Measurements from ENCODE around the gene AQP9.

GRCh38 chr15:57318834-57319361, 57.4 kb upstream of the CGNL1 start:
- RRBS, result no CpG with 5 or more reads among the region's 18 CpGs

DNA sequence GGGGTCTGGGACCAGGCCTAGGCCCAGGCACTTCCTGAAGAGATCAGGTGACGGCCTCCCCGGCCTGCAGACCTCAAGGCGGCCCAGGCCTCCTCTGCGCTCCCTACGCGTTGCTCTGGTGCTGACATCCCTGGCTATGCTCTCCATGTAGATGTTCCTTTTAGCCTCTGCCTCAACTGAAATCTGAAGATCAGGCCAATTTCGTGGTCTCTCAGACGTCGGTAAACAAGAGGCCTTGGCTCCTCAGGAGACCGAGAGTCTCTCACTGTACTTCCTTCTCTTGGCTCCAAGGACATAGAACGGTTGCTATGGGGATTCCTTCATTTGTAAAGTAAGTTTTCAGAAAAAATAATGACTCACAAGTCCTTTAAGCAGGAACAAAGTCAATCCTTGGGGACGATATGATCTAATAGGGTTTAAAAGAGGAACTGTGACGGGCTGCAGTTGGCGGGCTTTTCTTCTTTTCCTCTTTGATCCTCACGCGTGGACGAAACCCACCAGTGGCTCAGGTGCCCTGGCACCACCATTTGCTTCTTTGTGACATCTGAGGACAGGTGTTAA, 55.6 kb upstream of the CGNL1 start:
- RRBS, result no CpG with 5 or more reads among the region's 17 CpGs

- RRBS, result no CpG with 5 or more reads among the region's 4 CpGs
Measured at GRCh38 chr15:57387564-57388213, 11.4 kb downstream of the CGNL1 start.

DNA sequence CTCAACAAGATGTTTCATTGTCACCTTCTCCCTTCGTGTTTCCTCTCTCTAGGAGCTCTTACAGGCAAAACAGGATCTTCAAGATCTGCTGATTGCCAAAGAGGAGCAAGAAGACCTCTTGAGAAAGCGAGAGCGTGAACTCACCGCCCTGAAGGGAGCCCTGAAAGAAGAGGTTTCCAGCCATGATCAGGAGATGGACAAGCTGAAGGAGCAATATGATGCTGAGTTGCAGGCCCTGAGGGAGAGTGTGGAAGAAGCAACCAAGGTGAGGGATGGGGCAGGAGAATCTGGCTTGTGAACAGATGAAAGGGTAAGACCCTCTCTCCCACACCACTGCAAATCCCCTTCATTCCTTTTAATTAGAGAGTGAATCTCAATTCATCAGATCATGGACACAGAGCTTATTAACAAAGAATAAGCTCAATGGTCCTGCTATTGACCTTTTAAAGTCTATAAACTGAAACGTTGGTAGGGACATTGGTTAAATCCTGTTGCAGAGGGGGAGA, 85.4 kb downstream of the CGNL1 start:
- RRBS, result no CpG with 5 or more reads among the region's 5 CpGs

GRCh38 chr15:57476726-57477089, 100.4 kb downstream of the CGNL1 start:
- RRBS, result no CpG with 5 or more reads among the region's 1 CpG

DNA sequence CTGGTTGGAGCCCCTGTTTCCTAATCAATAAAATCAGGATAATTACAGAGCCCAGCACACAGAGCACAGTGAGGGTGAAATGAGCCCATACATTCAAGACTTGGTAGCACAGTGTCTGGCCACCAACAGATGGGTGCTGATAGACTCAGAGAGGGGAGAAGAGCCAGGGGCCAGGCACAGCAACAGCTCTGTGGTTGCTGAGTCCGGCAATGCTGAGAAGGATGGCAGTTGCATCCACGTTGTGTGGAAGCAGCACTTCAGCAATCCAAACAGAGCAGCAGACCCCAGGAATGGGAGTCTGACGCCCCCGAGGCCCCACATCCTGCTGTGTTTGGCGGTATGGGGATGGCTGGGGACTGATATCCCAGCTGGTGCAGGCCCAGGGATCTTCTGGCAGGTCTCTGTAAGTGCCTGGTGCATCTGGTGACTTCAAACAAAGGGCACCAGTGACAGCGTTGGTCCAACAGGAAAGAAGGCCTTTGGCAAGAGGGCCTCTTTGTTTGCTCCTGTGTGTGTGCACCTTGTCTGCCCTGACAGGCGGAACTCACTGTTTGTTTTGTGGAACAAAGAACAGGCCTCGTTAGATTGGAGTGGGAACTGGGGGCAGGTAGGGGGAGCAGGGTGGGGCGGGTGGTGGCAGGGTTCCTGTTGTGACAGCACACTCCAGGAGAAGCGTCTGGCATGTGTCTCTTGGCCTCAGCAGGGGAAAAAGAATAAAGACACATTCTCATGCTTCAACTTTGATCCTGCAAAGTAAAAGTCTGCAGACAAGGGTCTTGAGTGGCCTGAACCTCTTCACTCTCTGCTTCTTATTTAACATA, 94.7 kb upstream of the MYZAP start:
- RRBS, result no CpG with 5 or more reads among the region's 10 CpGs

- RRBS, result no CpG with 5 or more reads among the region's 10 CpGs
Measured at GRCh38 chr15:57505184-57505832, 86.4 kb upstream of the MYZAP start.

DNA sequence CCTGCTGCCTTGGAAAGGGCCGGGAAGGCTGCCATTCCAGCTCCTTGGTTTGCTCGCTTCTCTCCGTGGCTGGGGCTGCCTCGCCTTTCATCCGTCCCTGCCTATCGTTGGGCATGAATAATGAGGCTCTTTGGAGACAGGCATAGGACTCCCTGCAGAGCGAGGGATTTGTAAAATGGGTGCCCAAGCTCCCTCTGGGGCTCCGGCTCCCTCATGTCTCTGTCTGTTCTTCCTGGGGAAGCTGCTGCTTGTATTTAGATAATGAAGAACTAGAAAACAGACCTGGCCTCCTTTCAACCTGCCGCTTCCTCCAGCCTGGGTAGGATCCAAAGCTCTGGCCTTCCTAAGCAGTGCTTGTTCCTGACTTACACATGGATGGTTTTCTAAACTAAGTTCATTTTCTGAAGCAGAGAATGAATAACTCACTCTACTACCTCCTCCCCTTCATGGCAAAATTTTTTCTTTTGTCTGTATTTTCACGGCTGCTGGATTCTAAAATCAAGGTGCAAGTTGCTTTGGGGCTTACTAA, 37.0 kb upstream of the MYZAP start:
- RRBS, result no CpG with 5 or more reads among the region's 10 CpGs

GRCh38 chr15:57595597-57596017, 3.9 kb downstream of the MYZAP start:
- RRBS, result no CpG with 5 or more reads among the region's 6 CpGs

DNA sequence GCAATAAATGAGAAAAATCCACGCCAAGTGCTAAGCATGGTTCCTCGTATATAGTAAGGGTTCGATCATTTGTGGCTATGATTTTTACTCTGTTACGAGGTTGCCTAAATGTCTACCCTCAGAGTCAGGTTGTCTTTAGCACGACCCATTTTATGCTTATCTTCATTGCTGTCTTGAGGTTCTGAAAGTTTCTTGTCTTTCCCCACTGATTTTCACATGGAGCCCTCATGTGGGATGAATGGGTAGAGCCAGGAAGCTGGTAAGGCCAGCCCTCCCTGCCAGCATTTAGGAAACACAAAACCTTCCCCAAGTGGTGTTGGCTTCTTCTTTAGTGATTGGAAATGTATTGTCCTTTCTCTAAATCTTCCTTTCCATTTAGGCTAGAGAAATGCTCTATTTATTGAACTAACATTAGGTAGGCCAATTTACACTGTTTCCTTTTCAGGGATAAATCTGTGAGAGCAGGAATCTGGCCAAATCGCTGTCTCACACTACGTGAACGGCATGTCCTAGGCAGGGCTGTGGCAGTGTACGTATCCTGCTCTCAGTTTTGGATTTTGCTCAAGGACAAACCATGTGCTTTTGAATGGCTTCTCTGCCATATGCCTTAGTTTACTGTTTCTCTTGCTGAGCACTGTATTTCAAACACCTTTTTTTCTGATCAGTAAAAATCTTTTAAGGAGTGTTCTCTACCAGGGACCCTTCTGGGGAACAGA, 43.7 kb downstream of the MYZAP start:
- RRBS, result no CpG with 5 or more reads among the region's 9 CpGs

DNA sequence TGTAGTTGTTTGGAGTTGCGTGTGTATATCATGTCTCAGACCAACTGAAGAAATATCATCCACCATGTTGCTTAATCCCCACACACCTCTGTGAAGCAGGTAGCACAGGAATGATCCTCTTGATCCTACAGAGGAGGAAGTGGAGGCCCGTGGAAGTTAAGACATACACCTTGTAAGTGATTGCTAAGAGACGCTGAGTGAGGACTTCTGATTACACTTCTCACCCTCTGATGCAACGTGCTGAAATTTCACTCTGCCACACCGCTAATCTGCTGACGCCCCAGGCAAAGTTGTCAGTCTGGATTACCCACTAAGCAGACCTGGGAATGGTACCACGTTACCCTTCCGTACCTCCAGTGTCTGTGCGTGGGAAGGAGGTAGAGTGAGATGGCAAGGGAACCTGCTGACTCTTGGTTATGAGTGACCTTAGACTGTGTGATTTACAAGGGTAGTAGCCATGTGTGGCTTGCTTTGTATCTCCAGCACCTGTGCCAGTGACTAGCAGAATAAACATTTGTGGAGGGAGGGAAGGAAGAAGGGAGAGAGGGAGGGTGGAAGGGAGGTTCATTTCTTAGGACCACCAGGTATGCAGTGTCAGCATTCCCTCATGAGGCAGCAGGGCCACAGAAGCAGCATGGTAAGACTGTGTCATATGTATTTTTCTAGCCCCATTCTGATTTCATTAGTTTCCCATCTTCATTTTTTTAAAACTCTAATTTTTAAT, 115.1 kb downstream of the ALDH1A2 start:
- RRBS, result no CpG with 5 or more reads among the region's 9 CpGs

GRCh38 chr15:58138014-58138736, at the start of gene AQP9:
TSS of gene AQP9 (plus strand) at chr15:58138381.
- RRBS, result no CpG with 5 or more reads among the region's 9 CpGs

- RRBS, result no CpG with 5 or more reads among the region's 9 CpGs
Measured at GRCh38 chr15:58420132-58420981, 11.4 kb upstream of the LIPC start.

- RRBS, result no CpG with 5 or more reads among the region's 11 CpGs
Measured at GRCh38 chr15:58472709-58473678, 41.2 kb downstream of the LIPC start.

DNA sequence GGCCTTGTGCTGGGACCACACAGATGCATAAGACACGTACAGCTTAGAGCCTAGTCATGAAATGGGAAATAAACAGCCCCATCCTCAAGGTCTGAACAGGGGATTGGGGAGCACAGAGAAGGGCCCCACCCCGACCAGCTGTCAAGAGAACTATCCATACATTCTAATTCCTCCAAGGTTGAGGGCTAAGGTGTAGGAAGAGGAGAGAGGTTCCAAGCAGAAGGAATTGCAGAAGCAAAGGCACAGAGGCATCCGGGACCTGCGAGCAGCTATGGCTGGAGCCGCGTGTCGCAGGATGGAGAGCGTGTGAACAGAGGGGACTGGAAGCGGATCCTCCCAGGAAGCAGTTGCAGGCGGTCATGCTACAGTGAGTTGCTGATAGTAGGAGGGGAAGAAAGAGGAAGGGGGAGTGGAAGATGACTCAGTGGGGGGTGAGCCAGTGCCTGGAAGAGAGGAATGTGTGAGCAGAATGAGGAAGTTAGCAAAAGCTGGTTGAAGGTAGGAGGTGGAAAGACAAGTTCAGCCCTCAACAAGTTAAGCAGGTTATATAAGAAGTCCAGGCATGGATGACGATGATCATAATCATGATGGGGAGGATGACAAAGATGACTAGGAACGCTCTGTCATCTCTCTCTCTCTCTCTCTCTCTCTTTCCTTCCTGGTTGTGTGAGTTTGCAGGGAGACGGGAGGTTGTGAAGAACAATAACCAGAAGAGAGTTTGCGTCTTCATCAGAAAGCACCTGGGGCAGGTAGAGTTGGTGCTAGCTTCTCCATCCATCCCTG, 89.7 kb downstream of the LIPC start:
- RRBS, result no CpG with 5 or more reads among the region's 14 CpGs

- RRBS, result no CpG with 5 or more reads among the region's 12 CpGs
Measured at GRCh38 chr15:58522658-58523356, 91.0 kb downstream of the LIPC start.

GRCh38 chr15:58568033-58568600, 136.3 kb downstream of the LIPC start:
- RRBS, result no CpG with 5 or more reads among the region's 4 CpGs

GRCh38 chr15:58865447-58866093, 67.9 kb downstream of the SLTM start:
- RRBS, result 75% methylated on average over 7 of the region's 20 CpGs

- RRBS, result no CpG with 5 or more reads among the region's 2 CpGs
Measured at GRCh38 chr15:59089236-59089895, 15.6 kb upstream of the CCNB2 start.

- RRBS, result no CpG with 5 or more reads among the region's 12 CpGs
Measured at GRCh38 chr15:59189317-59190019, 17.2 kb upstream of the LDHAL6B start.

All from foreskin fibroblast (primary cell).